Glomerular endothelial cell (primary cell): ENCODE results near the genes OR4X2, FOLH1, OR10AG1, P2RX3 and PRG2.

GRCh38 chr11:48043223-48043612, 62.9 kb downstream of the PTPRJ start:
- RAMPAGE, long total RNA: no peak

DNA sequence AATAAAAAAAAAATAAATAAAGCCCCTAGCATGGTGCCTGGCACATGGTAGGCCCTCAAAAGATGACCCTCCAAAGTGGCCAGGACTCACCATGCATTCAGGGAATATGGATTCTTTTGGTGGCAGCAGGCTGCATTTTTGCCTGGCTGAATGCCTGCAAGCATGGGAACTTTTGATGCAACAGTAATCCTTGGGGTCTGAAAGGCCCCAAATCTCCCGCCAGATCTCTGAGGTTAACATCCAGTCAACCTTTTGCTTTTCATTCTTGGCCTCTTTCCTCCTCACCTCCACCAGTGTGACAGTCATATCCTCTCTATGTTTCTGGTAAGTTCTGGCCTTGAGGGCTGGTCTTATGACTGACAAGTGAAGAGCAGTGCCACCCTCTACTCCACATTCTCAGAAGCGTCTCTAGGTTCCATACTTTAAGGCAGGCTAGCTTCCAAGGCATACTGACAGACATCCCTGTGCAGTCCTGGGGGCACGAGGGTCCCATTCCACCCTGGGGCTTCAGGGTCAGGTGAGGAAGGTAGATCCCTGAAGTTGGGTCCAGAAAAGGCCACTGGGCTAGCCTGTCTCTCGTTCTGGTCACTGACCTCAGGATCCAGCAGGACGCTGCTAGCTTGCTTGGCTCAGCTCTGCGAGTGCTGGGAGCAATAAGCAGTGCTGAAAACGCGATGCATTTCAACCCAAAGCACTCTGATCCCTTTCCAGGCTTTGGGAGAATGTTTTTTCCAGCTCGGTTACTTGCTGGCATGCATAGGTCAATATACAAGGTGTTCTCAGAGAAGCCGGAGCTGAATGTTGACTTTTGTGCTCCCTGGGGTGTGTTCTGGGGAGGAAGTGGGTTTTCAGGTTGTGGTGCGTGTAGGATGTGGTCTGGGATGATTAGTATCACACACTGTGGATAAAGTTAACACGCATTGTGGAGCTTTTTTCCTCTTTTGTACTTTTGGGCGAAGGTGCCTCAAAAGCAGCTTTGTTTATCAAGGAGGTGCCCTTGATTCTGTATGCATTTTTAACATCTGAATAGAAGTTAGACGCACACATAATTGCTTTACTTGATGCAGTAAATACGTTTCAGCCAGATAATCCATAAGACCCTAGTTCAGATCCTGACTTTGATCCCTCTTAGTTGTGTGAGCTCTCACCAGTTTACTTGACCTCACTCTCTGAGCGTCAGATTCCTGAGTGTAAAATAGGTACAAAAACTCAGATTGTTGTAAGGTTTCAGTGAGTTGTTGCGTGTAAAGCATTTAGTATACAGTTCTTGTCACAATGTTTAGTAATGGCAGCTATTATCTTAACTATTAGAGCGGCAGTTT, 75.3 kb downstream of the PTPRJ start:
- RAMPAGE, long total RNA: no peak

GRCh38 chr11:48114432-48114855, 102.2 kb upstream of the OR4B1 start:
- RAMPAGE, long total RNA: no peak

DNA sequence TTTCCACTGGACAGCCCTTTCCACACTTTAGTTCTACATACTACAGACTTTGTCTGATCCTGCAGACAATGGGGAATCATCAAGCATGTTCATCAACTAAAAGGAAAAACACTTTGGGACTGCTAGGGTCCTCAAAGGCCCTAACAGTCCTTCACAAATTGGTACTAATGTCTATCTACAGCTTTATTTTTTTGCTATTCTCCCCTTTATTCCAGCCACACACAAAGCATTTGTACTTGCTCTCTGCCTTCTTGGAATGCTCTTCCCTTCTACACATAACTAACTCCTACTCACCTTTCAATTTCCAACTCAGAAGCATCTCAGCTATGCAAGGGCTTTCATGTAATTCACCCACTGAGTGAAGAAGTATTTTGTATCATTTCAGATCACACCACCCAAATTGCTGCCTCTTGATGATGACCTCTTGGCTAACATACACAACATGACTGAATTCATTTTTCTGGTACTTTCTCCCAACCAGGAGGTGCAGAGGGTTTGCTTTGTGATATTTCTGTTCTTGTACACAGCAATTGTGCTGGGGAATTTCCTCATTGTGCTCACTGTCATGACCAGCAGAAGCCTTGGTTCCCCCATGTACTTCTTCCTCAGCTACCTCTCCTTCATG, at the start of gene OR4X2:
Gene OR4X2, plus strand, starts transcription at position 443 of the 625 bp plus-strand sequence.
- RAMPAGE, long total RNA: no peak

GRCh38 chr11:49207840-49208881, at the start of gene FOLH1:
Gene FOLH1 (minus strand): TSS chr11:49208602.
- RAMPAGE, long total RNA: start-site peak on the minus strand at chr11:49208559-49208642, 27 and 34 reads in 2 replicates

GRCh38 chr11:55969888-55970112, at the start of gene OR10AG1:
Gene OR10AG1 (minus strand): TSS chr11:55969945.
- RAMPAGE, long total RNA: no peak

- RAMPAGE, long total RNA: no peak
Measured at GRCh38 chr11:57124340-57125592, 57.0 kb upstream of the LRRC55 start.

DNA sequence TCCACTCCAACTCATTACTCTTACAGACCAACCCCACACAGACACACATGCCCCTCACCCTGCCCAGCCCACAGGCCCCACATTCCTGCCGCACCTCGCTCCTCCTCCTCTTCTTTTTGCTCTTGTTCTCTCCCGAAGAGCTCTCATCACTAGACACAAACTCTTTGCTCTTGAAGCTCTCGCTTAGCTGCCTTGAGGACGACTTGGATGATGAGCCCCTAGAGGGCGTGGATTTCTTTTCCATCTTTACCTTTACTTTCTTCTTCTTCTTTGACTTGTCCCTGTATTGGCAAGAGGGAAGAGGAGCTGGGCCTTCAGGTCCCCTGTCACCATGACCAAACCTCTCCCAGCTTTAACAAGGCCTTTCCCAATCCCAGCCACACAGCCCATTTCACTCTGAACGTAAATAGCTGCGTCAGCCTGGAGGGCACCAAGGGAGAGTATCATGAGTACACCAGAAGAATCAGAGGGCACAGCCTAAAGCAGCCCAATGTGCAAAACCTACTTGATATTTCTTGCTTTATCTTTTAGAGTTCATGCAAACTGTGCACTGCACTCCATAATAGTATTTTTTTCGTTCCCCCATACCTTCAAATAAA, 2.0 kb upstream of the TNKS1BP1 start:
- RAMPAGE, long total RNA: no peak

GRCh38 chr11:57336226-57336649, 546 bp upstream of the SSRP1 start:
- RAMPAGE, long total RNA: no peak

- RAMPAGE, long total RNA: no peak
Measured at GRCh38 chr11:57337982-57338425, at the start of gene P2RX3. Gene P2RX3 (plus strand): TSS chr11:57338352.

DNA sequence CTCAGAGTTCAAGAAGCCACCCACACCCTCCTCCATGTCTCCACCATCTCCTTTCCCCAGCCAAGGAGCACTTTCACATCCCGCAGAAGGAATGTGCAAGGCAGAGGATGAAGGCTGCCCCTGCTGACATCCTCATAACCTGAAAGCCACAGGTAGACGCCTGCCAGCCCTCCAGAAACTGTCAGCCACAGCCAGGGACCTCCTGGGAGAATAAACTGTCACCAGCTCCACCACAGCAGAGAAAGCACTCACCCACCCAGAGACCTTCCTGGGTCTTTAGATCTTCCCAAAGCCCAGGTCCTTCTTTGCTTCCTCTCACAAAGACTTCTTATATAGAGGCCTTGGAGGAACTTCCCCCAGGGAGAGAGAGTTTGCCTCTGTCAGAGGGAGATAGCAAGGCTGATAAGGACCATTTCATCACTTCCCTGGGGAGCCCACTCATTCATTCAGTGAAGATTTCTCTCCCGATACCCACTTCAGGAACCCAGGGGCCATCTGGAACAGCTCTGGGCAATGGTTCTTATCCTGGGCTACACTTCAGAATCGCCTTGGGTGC, at the start of gene PRG2:
Gene PRG2, minus strand, starts transcription at position 307 of the 556 bp plus-strand sequence.
- RAMPAGE, long total RNA: no peak

GRCh38 chr11:57406284-57406835, 15.9 kb upstream of the PRG2 start:
- RAMPAGE, long total RNA: no peak

- RAMPAGE, long total RNA: no peak
Measured at GRCh38 chr11:57476811-57477383, 16.6 kb downstream of the RTN4RL2 start.

GRCh38 chr11:57484394-57485175, 24.3 kb downstream of the RTN4RL2 start:
- RAMPAGE, long total RNA: no peak

GRCh38 chr11:57498496-57498940, 17.0 kb downstream of the SLC43A1 start:
- RAMPAGE, long total RNA: no peak

DNA sequence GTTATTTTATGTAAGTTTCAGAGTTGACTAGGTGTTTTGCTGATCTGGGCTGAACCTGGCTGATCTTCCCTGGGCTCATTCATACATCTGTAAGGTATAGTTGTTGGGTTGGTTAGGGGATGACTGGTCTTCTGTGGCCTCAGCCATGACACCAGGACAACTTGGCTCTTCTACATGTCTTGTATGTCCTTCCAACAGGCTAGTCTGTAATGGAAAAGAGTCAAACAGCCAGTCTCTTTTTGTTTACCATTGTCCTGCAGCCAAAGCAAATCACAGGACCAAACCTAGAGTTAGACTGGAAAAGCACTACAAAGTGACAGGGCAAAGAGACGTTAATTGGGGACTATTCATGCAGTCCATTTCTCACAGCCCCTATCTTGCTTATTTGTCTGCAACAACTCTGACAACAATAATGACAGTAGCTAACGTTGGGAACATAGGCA, 17.8 kb downstream of the SERPING1 start:
- RAMPAGE, long total RNA: no peak

- RAMPAGE, long total RNA: no peak
Measured at GRCh38 chr11:57666723-57667589, 958 bp upstream of the ZDHHC5 start.

- RAMPAGE, long total RNA: no peak
Measured at GRCh38 chr11:57700131-57700749, 11.8 kb downstream of the MED19 start.

- RAMPAGE, long total RNA: no peak
Measured at GRCh38 chr11:57762492-57762836, 862 bp downstream of the CTNND1 start.

DNA sequence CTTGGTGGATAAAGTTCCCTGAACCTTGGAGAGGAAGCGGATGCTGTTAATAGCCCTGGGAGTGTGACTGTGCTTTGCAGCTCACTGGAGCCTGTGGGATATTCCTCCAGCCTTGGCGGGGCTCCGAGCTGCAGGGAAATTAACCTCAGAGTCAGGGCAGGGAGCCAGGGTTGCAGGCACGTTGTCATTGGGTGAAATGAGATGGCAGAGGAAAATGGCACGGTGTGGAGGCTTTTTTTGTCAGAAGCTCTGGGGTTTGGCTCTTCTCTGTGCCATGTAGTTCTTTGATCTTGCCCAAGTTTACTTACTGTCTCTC, 988 bp downstream of the OR9Q1 start:
- RAMPAGE, long total RNA: no peak